SJSA1 (cell line): ENCODE measurements around a stretch of chr20.

GRCh38 chr20:56721868-56722659 lies 93.0 kb downstream of the TFAP2C start:
- RAMPAGE, long total RNA: no peak

- RAMPAGE, long total RNA: no peak
Measured at GRCh38 chr20:56779869-56780399, 150.8 kb downstream of the TFAP2C start.

GRCh38 chr20:56925130-56925889 lies 296.2 kb downstream of the TFAP2C start:
- RAMPAGE, long total RNA: no peak

GRCh38 chr20:57157434-57157803 lies 109.0 kb downstream of the BMP7 start:
- RAMPAGE, long total RNA: no peak

DNA sequence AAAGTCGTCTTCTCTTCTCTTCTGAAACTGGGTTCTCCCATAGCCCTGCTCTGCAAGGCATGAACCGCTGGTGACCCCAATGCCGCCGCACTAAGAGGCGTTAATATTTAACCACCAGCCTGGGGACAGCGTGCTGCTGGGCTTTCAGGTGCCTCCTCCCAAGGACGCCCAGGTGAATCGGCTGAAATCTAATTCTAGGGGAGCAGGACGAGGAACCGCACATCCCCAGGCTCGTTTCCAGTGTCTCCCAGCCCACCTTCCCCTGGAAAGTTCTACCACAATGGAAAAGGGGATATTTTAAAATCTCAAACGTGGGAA lies 56.4 kb downstream of the BMP7 start:
- RAMPAGE, long total RNA: no peak

DNA sequence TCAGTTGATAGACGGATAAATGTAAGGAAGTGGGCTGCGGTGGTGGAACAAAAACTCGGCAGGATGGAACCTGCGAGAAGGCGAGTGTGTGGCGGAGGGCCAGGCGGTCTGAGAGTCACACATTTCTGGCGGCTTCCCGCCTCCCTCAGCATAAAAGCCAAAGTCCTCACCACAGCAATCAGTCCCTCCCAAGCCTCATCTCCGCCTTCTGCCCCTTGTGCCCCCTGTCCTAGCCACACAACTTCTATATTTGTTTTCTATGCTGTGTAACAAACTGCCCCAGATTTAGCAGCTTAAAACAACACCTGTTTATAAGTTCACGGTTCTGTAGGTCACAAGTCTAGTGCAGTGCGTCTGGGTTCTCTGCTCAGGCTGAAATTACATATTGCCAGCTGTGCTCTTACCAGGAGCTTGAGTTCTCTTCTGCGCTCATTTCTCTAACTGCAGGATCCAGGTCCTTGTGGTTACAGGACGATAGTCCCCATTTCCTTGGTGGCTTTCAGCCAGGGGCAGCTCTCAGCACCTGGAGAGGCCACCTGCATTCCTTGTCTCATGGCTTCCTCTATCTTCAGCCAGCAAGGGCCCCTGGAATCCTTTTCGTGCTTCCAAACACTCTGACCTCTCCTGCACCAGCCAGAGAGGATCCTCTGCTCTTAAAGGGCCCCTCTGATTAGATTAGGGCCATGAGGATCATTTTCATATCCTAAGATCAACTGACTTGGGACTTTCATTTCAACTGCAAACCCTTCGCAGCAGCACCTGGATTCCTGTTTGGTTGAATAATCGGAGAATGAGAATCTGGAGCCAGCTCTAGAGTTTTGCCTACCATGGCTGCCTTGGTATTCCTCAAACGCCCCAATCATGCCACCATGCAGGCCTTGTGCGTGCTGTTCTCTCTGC lies 11.6 kb upstream of the SPO11 start:
- RAMPAGE, long total RNA: no peak

DNA sequence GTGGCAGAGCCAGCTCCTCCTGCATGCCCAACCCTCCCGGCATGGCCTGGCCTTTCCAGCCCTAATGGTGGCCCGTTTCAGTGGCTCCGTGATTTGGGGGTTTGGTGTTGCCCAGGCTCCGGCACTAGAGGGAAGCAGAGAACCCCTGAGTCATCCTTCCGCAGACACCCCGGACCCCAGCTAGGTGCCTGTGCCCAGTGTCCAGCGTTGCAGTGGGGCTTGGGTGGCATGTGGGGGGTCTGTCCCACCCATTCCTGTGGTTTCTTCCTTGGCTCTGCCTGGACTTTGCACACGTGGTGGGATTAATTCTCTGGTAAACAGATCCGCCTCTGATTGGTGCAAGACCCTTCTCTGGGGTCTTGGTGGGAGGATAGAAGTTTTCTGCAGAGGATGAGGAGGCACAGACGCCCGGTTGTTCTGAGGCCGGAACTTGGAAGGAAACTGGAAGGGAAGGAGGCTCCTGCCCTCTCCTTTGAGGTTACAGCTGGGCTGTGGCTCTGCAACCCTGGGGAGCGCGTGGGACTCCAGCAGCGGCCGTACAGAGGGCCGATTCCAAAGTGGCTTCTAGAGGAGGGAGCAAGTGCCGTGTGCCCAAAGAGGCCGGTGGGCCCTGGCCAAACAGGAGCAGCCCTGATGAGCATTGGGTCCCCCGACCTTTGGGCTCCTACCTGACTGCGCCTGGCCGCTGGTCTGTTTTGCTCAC lies 9.4 kb downstream of the RBM38 start:
- RAMPAGE, long total RNA: no peak

DNA sequence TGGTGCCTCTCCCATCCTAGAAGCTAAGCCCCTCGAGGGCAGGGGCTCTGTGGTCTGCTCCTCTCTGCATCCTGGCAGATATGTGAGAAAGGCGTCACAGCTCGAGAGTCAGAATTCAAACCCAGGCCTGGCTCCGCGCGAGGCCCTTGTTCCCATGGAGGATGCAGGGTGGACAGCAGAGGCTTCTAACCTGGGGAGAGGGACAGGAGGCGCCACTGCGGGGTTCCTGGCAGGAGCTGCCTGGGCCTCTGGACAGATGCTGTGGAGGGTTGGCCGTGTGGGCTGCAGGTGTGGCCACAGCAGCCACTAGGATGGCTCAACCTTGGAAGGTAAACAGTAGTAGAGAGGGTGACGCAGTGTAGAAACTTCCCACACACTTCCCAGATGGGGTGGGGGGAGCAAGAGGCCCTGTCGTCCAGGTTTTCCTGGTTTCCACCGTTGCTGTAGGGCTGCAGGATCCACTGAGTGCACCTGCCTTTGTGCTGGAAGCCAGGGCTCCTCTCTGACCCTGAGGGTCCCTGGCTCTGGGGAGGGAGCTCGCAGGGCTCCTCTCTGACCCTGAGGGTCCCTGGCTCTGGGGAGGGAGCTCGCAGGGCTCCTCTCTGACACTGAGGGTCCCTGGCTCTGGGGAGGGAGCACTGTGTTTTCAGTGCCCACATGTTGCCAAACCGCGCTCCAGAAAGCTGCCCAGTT lies 14.2 kb downstream of the RBM38 start:
- RAMPAGE, long total RNA: no peak

DNA sequence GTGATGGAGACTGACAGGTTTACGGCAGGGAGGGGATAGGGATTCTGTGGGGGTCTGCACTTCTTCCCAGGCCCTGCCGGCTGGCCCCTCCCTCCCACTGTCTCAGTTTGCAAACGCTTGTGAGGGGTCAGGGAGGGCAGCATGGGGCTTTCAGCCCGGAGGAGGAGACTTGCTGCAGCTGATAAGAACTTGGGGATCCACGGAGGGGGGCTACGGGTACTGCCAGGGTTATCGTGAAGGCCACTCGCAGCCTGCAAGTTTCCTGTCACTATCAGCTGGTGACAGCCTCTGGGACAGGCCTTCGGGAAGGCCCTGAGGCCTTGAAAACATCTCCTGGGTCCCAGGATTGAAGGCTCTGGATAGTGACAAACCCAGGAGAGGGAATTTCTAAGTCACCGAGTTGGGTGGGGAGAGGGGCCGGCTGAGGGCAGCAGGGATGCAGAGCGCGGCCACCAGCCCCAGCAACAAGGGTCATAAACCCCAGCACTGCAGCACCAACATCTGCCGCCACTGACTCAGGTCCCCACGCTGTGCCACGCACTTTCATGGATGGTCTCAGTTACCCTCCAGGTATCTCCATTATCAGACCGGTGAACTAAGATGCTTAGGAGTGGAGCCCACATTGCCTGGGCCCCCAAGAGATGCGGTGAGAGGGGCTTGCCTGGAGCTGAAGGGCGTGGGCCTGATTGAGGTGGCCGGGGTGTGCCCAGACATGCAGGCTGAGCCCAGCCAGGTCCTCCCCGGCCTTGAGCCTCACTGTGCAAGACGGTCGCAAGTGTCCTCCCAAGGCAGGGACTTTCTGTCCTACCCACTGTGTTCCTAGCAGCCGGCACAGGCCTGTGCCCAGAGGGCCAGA lies 19.1 kb downstream of the RBM38 start:
- RAMPAGE, long total RNA: no peak

GRCh38 chr20:57441953-57442481 lies 50.8 kb downstream of the RBM38 start:
- RAMPAGE, long total RNA: no peak

DNA sequence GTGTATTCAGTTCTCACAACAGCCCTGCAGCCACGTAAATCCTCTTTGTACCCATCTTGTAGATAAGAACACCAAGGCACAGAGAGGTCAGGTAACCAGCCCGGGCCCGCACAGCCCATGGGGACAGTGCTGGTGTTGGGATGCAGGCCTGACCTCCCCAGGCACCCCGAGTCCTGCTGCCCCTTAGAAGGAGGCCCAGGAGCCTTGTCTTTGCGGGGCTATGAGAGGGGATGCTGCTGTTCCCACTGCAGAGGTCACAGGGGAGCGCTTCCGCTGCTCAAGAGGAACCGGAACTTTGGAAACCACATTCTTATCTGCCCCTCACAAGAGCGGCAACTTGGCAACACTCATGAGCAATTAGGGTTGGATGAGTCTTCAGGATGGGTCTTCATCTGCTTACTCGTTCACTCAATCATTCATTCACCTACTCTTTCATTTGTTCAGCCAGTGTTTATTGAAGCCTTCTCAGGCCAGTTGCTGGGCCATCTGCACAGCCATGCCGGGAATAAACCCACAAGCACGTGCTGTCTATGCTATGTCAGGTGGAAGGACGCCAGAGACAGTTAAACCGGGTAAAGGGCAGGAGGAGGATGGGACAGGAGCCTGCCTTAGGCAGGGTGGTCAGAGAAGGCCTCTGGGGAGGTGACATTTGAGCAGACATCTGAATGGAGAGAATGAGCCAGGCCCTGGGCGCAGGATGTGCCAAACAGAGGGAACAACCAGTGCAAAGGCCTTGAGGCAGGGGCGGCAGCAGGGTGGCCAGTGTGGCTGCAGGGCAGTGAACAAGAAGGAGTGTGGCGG lies 60.8 kb downstream of the RBM38 start:
- RAMPAGE, long total RNA: no peak

- RAMPAGE, long total RNA: no peak
Measured at GRCh38 chr20:57562852-57563925, 2.3 kb downstream of the PCK1 start.

DNA sequence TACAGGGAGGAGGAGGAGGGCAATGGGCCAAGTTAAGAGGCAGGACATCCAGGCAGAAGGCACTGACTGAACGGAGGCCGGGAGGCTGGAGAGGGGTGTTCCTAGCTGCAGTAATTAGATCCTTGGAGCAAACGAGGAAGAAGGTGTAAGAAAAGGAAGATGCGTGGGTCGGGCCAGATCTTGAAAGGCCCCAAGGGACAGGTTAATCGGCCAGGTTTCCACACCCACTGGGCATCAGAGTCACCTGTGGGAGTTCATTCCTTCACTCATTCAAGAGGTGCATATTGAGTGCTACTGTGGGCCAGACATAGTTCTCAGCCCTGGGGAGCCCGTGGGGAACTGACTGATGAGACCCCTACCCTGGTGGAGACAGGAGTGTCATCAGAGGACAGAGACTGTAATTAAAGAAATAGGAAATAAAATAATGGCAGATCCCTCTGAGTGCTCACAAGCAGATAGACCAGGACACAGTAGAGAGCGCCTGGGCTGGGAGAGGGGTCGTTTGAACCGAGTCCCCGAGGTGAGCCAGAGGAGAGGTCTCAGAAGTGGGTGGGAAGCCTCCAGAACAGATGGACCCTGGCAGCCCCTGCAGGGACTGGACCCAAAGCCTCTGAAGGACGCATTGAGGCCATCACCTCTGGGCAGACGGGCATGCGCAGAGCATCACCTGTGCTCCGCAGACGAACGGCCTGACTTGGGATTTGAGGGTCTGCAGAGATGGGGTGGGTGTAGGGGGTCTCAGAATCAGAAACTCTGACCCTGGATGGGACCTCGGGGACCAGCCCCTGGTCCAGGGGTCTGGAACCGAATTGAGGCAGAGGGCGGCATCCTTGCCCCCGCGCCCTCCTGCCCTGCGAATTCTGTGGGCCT lies 26.4 kb downstream of the ZBP1 start:
- RAMPAGE, long total RNA: no peak

- RAMPAGE, long total RNA: no peak
Measured at GRCh38 chr20:57686080-57686997, 23.5 kb downstream of the PMEPA1 start.

- RAMPAGE, long total RNA: no peak
Measured at GRCh38 chr20:57698877-57700115, 10.5 kb downstream of the PMEPA1 start.

- RAMPAGE, long total RNA: no peak
Measured at GRCh38 chr20:57701039-57701669, 8.7 kb downstream of the PMEPA1 start.

DNA sequence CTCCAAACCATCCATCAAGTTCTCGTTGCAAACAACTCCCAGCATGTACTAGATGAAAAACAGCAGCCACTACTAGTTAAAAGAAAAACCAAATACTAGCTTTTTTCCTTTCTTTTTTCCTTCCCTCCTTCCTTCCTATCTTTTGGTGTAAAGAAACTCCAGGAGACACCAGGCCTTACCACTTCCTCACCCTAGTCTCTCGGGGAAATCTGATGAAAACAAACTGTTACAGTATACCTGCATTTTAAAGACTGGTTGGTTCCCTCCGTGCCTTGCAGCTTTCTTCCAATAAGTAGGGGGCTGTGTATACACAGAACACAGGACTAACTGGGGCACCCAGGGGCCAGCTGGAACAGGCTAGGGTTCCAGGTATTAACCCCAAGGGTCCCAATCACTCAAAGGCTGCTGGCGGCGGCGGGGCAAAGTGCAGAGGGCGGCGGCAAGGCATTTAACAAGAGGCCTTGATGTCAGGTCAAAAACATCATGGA lies 2.7 kb downstream of the PMEPA1 start:
- RAMPAGE, long total RNA: no peak

DNA sequence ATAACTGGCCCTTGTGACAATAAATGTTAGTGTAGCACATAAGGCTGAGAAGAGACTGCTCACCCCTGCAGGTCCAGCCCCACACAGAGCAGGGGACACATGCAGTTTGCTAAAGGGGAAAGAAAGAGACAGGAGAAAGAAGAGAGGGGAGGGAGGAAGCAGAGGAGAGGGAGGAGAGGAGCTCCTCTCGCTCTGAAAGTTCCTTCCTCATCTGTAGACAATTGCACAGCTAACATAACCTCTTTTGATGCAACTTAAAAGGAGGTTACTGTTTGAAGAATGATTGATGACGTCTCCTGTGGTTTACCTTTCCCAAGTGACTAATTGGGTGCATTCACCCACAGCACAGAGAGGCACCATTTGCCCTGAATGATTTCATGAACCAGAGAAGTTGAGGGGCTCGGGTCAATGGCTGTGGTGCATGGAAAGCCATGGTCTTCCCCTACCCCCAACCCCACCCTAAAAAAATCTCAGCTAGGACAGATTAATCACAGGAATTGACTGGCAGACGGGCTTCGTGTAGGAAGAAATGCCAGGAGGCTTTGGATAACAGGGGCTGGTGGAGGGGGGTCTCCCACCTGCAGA lies 136.1 kb upstream of the C20orf85 start:
- RAMPAGE, long total RNA: no peak

DNA sequence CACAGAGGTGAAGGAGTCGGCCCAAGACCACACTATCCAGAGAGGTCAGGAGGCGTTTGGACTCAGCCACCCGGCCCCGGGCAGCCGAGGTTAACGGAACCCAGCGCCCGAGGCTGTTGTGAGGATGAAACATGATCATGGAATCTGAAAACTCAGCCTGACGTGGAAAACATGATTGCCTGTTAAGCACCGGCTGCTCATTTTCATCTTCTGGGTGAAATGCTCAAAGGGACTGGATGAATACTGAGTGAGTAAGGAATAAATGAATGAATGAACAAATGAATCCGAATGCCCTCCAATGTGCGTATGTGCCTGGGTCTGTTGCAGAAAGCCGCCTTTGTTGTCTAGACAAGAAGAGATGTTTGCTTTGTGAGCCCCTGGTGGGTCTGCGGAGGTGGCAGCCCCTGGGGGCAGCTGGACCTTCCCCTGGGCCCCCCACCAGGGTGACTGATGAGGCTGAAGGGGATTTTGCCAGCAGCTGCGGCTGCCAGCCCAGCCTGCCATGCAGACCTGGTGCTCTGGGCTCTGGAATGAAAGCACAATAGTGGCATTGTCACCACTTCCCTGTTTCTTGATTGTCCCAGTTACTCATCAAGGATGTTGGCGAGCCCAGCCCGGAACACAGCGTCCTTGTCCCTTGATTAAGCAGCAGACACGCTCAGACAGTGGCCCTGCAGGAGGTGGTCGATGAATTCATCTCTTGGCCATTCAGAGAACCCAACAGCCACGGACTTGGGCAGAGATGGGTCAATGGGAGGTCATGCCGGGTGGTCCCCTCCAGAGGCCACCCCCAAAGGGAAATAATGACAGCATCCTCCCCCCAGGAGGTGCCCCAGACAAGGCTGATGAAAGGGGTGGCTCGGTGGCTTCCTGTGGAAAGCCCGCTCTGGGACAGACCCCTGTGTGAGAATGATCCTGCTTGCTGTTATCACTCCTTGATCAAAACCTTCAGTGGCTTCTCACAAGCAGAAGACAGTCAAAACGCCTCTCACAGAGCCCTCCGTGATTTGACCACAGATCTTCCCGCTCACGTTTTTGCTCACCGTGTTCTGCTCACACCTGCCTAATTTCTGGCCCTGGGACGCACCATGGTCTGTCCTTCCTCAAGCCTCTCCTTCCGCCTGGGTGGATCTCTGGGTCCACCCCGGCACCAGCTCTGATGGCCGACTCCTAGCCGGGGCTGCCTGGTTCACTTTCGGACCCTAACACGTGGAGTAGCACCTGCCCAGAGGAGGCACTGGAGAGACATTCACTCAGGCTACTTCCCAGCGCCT lies 133.1 kb upstream of the C20orf85 start:
- RAMPAGE, long total RNA: no peak

DNA sequence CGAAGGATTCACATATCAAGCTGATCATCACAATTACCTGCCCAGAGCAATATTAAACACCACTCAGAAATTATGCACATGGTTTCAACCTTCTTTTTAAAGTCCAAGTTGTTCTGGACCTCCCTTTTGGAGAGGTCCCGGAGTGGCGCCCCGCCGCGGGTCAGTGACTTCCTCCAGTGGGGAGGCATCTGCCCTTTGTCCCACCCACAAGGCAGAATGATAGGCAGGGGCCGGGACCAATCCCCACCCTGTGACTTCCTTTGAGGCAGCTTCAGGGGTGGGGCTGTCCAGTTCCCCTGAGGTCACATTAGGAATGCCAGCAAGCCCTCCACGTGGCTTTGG lies 129.3 kb upstream of the C20orf85 start:
- RAMPAGE, long total RNA: no peak